Measurements from ENCODE around the genes C9orf85, C9orf57 and ZFAND5.

DNA sequence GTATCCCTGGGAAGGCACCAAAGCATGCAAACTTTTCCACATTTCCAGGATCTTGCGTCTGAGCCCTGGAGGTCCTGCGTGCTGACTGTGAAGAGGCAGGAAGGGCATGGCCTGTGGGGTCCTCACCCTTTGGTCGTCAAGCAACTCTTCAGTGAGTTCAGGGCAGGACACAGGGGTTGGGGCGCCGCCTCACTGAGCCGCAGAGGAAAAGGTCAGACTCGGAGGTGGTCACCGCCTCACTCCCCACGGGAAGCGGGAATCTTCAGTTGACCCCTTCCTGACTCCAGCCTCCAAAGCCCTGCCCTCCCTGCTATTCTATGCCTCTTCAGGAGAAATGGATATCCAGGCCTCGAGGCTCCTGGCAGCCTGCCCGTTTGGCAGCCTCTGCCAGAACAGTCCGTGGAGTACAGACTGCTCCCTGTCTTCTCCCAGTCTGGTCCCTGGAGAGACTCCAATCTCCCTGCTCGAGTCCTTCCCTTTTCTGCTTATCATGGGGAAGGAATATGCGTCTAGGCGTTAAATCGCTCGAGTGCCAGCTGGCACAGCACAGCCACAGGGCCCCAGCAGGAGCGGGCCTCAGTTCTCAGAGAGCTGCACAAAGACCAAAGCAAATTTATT is 187.0 kb upstream of the KLF9 start:
- PRO-cap, result no peak

- PRO-cap, result no peak
These were observed 5.3 kb downstream of the CEMIP2 start for GRCh38 chr9:71763069-71763343.

- PRO-cap, result unidirectional peak, plus-strand start at chr9:71783432
These were observed 14.9 kb upstream of the CEMIP2 start for GRCh38 chr9:71783080-71783656.

- PRO-cap, result unidirectional peak, plus-strand start at chr9:71807110
These were observed 38.5 kb upstream of the CEMIP2 start for GRCh38 chr9:71806751-71807217.

- PRO-cap, result no peak
These were observed 14.2 kb downstream of the ABHD17B start for GRCh38 chr9:71896860-71897105.

DNA sequence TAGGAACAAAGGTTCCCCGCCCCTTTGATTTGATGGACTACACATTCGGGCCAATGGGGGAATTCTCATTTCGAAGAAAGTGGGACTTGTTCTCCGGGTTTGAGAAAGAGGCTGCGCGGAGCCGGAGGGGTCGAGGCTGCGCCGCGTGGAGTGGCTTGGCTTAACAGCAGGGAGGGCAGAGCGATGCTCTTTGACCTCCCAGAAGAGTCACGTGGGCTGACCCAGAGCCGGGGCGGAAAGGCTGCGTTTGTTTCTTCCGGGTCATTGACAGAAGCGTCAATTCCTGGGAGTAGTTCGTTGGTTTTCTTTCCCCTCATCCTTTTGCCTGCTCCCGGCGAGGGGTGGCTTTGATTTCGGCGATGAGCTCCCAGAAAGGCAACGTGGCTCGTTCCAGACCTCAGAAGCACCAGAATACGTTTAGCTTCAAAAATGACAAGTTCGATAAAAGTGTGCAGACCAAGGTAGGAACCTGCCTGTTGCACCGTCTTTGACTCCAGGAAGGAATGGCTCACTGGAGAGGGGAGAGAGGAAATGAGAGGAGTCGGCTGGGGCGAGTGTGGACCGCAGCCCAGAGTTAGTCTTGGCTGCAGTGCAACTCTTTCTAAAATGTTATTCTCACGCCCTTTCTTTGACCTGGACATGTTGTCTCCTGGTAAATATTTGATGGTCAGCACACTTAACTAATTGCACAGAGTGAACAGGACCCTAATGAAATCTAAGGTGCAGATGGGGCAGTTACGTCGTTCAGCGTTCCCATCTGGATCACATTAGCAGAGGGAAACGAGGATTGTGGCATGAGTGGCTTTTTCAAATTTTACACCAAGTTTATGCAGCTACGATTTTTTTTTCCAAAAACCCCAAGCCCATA is at the start of gene C9orf85:
Gene C9orf85, plus strand, starts transcription at position 264 of the 868 bp plus-strand sequence.
- PRO-cap, result bidirectional peak, plus-strand start at position 105 of the sequence, minus-strand start outside the sequence; unidirectional peak, plus-strand start at position 270 of the sequence; unidirectional peak, plus-strand start at position 350 of the sequence

- PRO-cap, result no peak
These were observed at the start of gene C9orf57 for GRCh38 chr9:72060492-72060863. TSS of gene C9orf57 (minus strand) at chr9:72060613.

DNA sequence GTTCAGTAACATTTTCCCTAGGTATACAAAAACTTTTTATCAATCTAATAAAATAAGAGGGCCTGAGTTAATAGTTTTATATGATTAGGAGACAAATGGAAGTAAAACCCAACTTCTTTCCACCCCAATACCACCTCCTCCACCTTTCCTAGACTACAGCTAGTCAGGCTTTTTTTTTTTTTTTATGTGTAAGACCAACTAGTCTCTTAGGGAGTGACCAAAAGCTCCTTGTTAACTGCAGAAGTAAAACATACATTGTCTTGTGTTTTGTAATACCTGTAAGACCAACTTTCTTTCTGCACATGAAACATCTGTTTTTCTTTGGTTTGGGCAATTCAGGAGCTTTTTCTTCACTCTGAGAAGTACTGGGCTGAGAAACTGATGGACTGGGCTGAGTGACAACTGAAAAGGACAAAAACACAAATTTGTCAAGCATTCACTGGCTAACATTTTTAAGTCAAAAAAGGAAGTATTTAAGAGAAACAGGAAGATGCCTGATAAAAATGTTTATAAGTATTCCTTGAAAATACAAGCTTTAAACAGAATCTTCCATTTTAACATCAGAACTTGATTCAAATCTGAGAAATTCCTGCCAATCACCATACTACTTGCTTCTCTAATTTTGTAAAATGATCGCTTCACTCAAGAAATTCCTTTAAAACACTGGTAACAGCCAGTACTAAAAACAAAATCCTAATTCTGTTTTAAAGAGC is 8.2 kb downstream of the ZFAND5 start:
- PRO-cap, result no peak

GRCh38 chr9:72361257-72361855 is 3.7 kb downstream of the ZFAND5 start:
- PRO-cap, result no peak

GRCh38 chr9:72365066-72365548 is at the start of gene ZFAND5:
TSS of gene ZFAND5 (minus strand) at chr9:72365208.
- PRO-cap, result bidirectional peak, plus-strand start at chr9:72365423, minus-strand start at chr9:72365208

DNA sequence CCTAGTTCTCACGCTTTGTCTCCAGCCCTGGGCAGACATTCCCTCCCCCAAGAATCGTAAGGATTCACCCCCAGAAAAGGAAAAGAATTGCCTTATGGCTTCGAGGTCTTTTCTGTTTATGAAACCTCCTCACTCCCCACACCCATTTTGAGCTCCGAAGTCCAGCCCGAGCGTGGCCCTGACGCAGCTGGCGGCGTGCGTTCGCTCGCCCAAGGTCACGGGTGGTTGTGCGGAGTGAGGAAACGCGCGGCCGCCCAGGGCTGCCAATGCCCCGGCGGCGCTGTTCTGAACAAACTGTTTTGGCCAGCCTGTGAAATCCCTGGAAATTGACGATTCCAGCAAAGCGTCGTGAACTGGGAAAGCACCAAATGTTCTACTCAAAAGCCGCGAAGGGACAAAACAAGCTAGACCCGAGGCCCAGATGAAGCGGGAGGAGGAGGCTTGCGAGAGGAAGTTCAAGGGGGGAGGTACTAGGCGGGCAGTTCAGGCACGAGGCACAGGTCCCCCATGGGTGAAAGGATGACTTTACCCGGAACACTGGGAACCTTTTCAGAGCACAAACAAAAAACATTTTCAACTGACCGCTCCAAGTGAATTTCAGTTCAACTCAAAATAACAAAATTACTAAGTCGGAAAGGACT is 661 bp upstream of the ZFAND5 start:
- PRO-cap, result bidirectional peak, plus-strand start at position 212 of the sequence, minus-strand start at position 149 of the sequence; bidirectional peak, plus-strand start at position 499 of the sequence, minus-strand start at position 457 of the sequence

GRCh38 chr9:72998574-72999148 is 45.8 kb upstream of the ALDH1A1 start:
- PRO-cap, result no peak

GRCh38 chr9:73158280-73159172 is 6.9 kb downstream of the ANXA1 start:
- PRO-cap, result no peak

DNA sequence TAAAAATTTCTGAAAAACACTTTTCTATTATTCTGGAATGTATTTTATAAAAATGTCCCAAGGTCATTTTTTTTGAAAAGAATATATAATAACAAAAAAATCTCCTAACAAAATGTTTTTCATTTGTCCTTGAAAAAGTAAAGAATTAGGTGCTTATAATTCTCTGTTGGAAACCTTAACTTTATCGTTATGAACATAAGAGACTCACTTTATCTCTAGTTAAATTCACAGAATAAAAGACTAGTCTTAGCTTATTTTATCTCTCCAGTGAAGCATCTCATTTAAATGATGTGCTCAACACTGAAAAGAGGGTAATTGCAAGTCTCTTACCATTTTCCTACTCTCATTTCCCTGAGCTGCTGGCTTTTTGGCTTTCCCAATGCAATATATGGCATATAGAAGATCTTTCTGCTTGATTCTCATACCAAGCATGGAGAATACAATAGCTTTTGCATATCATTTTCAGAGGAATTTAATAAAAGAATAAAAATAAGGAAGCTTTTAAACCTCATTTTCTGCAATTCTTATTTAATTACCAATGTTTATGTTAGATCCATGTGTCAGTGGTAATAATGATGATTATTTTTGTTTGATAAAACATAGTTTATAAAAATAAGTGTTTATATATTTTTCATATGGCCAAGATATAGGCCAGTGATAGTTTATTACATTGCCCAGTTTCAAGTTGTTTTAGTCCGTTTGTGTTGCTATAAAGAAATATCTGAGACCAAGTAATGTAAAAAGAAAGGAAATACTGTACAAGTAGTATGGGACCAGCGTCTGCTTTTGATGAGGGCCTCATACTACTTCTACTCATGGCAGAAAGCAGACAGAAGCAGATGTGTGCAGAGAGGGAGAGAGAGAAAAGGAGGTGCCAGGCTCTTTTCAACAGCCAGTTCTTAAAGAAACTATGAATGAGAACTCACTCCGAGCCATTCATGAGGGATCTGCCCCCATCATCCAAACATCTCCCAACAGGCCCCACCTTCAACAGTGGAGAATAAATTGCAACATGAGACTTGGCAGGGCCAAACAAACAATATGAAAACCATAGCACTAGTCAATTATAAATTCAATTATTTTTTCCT is 9.9 kb downstream of the ANXA1 start:
- PRO-cap, result no peak

- PRO-cap, result no peak
These were observed 604.0 kb upstream of the RORB start for GRCh38 chr9:73893123-73893596.

GRCh38 chr9:74017736-74018170 is 479.4 kb upstream of the RORB start:
- PRO-cap, result no peak

DNA sequence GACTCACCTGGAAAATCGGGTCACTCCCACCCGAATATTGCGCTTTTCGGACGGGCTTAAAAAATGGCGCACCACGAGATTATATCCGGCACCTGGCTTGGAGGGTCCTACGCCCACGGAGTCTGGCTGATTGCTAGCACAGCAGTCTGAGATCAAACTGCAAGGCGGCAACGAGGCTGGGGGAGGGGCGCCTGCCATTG is 72.7 kb upstream of the RORB start:
- PRO-cap, result no peak

GRCh38 chr9:74822303-74822600 is 65.5 kb downstream of the TRPM6 start:
- PRO-cap, result no peak

DNA sequence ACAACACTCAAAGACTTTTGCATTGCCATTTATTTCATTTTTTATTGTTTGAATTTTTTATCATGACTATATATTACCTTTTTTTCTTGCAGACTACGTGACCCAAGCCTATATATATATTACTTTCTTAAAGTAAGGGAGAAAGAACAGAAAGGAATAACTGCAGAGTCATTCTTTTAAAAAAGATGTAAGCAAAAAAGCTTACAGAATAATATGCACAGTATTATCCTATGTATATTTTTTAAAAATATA is 65.2 kb downstream of the TRPM6 start:
- PRO-cap, result no peak

DNA sequence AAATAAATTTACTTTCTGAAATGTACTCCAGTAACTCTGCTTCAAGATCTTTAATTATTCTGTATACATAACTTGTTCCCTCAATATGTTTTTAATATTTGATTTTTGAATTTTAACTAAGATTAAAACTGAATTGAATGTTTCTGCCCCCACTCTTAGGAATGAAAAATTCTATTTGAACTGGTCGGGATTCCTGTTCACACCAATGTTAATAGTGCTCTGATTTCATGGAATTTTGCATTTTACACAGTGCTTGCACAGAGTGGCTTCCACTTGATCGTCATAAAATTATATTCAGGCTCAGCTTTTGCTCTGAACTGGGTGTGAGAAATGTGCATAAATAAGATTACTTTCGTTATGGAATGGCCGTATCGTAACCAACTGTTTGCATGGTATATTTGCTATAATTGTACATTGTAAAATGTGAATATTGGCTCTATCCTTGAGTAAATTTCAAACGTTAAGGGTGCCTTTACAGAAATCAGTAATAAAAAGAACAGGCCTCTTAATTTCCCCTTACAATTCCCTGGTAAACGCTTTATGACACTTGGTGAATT is 240.9 kb downstream of the RFK start:
- PRO-cap, result no peak

Measured in Metastatic Pancreatic Carcinoma in the Ovary (tissue), 1 donor.